Colic lymph node (tissue), 1 donor: ENCODE measurements around the gene BIRC5.

GRCh38 chr17:77884035-77884426 is 74.5 kb upstream of the TNRC6C start:
- PRO-cap = no peak

- PRO-cap = no peak
Measured at GRCh38 chr17:77995070-77995534, 36.6 kb downstream of the TNRC6C start.

- PRO-cap = no peak
Measured at GRCh38 chr17:78041483-78041757, 82.9 kb downstream of the TNRC6C start.

- PRO-cap = no peak
Measured at GRCh38 chr17:78093455-78093745, 35.2 kb downstream of the TMC6 start.

DNA sequence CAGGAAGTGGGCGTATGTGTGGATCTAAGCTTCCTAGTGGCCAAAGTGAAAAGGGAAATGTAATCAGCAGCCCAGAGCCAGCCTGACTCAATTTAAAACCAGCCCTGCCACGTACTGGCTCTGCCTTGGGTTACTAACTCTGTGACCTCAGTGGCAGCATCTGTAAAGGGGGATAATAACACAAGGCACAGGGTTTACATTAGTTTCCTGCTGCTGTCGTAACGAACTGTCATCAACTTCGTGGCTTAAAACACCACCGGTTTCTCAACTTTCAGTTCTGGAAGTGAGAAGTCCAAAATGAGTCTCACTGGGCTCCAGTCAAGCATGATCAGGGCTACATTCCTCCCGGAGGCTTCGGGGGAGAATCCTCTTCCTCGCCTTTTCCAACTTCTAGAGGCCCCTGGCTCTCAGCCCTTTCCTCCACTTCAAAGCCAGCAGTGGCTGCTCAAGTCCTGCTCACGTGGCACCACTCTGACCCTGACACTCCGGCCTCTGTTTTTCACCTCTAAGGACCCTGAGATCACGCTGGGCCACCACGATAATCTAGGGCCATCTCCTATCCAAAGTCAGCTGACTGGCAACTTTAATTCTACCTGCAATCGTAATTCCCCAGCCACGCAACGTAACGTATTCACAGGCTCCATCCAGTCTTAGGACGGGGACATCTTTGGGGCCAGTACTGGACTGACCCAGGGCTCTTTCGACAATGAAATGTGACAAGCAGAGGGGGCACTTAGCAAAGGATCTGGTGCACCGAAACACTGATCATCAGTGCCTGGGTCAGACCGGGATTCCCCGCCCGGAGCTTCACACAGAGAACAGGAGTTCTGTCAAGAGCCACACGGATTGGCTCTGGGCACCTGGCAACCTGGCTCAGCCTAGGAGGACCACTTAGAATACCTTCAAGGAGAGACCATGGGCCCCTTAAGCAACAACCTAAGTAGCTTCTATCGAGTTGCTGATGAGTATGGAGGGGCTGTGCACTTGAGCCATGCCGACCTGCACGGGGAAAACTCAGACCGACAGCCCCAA is 14.4 kb downstream of the TMC6 start:
- PRO-cap = no peak

GRCh38 chr17:78125112-78125654 is 3.4 kb downstream of the TMC6 start:
- PRO-cap = no peak

GRCh38 chr17:78129499-78130524 is 759 bp upstream of the TMC8 start:
- PRO-cap = bidirectional peak, plus-strand start at chr17:78129997, minus-strand start at chr17:78129724

DNA sequence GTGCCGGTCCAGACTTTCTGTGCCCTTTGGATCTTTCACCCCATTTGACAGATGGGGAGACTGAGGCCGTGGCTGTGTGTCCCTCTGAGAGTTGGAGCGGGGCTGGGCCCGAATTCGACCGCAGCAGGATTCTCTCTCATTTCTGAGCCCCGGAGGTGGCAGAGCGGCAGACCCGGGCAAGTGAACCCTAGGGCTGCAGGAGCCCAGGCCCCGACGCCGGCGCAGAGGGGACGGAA is 577 bp downstream of the TMC8 start:
- PRO-cap = unidirectional peak, minus-strand start at position 182 of the sequence

DNA sequence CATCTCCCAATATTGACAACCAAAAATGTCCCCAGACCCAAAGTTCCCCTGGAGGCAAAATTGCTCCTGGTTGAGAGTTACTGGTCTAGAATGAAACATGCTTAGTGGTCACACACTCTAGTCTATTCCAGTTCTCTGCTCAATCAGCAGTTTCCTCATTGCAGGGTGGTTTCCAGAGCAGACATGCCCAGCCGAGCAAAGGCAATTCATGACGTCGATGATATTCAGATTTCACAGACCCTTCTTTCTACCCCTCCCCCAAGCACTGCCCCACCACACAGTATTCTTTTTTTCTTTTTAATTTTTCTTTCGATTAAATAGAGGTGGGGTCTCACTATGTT is 9.0 kb downstream of the C17orf99 start:
- PRO-cap = no peak

GRCh38 chr17:78172547-78173061 is 4.2 kb downstream of the SYNGR2 start:
- PRO-cap = no peak

DNA sequence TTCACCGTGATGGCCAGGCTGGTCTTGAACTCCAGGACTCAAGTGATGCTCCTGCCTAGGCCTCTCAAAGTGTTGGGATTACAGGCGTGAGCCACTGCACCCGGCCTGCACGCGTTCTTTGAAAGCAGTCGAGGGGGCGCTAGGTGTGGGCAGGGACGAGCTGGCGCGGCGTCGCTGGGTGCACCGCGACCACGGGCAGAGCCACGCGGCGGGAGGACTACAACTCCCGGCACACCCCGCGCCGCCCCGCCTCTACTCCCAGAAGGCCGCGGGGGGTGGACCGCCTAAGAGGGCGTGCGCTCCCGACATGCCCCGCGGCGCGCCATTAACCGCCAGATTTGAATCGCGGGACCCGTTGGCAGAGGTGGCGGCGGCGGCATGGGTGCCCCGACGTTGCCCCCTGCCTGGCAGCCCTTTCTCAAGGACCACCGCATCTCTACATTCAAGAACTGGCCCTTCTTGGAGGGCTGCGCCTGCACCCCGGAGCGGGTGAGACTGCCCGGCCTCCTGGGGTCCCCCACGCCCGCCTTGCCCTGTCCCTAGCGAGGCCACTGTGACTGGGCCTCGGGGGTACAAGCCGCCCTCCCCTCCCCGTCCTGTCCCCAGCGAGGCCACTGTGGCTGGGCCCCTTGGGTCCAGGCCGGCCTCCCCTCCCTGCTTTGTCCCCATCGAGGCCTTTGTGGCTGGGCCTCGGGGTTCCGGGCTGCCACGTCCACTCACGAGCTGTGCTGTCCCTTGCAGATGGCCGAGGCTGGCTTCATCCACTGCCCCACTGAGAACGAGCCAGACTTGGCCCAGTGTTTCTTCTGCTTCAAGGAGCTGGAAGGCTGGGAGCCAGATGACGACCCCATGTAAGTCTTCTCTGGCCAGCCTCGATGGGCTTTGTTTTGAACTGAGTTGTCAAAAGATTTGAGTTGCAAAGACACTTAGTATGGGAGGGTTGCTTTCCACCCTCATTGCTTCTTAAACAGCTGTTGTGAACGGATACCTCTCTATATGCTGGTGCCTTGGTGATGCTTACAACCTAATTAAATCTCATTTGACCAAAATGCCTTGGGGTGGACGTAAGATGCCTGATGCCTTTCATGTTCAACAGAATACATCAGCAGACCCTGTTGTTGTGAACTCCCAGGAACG is at the start of gene BIRC5:
Gene BIRC5 (plus strand): TSS at position 315 of the 1,137 bp plus-strand sequence.
- PRO-cap = unidirectional peak, plus-strand start at position 341 of the sequence

GRCh38 chr17:78230978-78231534 is 375 bp upstream of the TMEM235 start:
- PRO-cap = no peak

DNA sequence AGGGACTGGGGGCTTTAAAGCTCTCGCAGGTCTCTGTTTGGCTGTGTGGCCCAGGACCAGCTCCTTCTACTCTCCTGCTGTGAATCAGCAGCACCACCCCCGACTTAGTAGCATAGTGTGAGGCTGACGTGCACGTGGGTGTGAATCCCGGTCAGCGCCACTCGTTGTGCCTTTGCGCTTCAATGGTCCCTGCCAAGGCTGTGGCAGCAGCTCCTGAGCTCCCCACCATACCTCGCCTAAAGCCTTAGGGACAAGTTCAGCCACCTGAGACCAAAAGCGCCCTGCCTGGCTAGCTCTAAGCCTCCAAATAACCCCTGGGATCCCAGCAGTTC is 50.1 kb downstream of the TMEM235 start:
- PRO-cap = no peak

DNA sequence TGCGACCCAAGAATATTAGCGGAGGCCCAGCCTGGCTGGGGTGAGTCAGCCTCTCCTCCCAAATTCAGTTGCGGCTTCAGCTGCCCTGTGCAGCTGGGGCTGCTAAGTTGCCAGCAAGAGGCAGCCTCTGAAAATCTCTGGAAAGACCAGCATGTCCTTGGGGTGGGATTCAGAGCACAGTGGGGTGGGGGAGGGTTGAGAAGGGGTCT is 17.0 kb downstream of the SOCS3 start:
- PRO-cap = no peak

GRCh38 chr17:78396888-78397566 is 18.6 kb downstream of the PGS1 start:
- PRO-cap = no peak

DNA sequence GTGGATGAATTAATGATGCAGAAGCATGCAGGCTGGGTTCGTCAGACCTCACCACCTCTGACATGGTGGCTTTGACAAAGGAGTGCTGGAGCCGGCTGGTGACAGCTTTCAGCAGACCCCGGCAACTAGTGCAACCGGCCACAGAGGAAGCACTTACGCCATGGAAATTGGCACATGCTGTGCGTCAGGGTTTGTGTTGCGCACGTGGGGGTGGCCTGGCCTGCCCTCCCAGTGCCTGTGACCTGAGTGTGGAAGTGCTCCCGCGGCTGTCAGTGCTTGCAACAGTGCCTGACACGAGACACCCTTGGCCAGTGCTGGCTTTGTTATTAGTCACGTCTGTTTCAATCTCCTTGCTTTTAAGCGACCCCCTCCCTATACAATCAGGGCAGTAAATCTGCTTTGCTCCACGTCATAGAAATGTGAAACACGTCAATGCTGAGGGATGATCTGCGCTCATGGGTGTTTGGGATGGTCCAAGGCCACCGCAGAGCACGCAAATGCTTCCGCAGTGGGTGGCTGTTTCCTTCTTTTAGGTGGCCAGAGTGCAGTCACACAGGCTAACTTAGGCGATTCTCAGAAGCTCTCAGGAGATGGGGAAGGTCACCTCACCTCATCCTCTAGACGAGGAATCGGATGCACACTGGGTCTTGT is 64.3 kb downstream of the PGS1 start:
- PRO-cap = unidirectional peak, minus-strand start at position 127 of the sequence

GRCh38 chr17:78677649-78678032 is 100.4 kb upstream of the DNAH17 start:
- PRO-cap = no peak

DNA sequence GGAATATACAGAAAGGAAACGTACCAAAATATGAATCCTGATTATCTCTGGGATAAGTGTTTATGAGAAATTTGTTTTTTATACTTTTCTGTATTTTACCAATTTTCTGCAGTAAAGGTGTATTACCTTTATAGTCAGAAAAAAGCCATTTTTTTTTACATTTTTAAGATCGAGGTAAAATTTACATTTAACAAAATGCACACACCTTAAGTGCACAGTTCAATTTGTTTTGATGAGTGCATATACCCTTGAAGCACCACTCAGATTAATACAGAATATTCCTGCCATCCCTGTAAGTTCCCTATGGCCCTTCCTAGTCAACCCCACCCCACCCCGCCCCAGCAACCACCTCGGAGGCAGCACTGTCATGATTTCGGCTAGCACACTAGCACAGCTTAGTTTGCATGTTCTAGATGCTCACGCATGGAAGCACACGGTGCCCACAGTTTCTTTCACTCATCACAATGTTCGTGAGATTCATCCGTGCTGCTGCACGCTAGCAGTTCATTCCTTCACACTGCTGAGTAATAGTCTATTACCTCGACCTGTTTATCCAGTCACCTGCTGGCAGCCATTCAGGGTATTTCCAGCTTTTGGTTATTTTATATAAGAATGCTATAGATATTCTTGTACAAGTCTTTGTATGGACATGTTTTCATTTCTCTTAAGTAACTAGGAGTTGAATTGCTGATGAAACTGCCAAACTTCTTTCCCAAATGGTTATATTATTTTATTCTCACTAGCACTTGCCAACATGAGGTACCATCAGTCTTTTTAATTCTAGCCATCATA is 75.9 kb downstream of the CYTH1 start:
- PRO-cap = no peak

DNA sequence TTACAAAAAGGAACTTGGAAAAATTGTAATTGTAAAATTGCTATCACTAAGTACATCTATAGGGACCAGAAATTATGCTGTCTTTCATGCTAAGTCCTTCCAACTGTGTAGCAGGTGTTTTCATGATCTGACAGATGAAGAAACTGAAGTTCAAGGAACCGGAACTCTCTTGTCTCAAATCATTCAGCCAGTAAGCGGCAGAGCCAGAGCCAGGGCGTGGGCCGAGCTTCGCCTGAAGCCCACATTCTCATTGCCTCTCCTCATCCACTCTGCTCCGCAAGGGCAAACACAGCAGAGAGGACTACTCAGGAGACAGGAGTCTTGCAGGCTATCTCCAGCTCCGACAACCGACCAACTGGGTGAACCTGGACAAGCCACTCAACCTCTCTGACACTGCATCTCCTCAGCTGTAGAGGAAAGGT is 73.0 kb downstream of the CYTH1 start:
- PRO-cap = no peak

DNA sequence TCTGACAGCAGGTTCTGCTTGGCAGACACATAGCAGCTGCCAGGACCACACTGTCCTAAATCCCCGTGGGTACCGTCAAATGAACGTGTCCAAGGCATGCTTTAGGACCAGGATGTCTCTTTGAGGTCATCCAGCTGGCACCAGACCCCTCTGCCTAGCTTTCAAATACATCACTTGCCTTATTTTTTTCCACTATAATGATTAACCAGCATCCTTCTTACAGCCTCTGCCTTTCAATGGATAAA is 64.4 kb downstream of the CYTH1 start:
- PRO-cap = no peak